Aortic smooth muscle cell (primary cell): ENCODE measurements around a stretch of chr10.

DNA sequence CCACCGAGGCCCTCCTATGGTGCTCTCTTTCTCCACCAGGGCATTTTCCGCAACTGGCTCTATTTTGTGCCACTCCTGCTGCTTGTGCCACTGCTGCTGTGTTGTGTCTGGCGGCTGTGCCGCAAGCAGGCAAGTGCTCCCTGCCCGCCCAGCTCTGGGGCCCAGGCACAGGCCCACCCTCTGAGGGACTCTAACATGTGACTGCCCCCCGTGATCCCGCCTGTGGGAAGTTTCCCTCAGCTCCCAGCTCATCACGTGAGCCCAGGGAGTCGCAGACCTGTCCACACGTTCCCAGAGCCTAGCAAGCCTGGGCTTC lies 22.2 kb downstream of the ANTXRL start:
- RRBS: no CpG with 5 or more reads among the region's 10 CpGs

GRCh38 chr10:46540079-46540324 lies 16.5 kb downstream of the GPRIN2 start:
- RRBS: no CpG with 5 or more reads among the region's 5 CpGs

DNA sequence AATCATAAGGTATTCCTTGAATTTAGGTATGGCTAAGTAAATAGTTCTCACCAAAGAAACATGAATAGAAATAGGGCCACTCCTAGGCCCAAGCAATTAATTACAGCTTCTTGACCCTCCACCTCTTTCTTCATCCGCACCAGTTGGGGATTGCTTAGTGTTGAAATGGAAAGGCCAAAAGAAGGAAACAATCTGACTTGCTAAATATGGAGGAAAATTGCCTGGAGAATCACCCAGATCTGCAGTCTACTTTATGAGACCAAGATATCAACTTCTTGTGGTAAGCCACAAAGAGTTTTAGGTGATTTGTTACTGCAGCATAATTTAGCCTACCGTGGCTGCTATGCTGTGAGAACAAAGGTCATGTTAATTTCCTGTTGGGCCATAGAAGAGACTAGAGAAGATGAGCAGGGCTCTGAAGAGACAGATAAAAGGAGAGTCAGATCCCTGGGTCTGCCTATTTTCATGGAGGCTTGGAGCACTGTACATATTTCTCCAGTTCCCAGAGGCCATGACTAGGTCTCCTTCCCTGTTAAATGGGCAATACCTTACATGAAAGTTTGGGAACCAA lies 93.4 kb upstream of the GDF10 start:
- RRBS: no CpG with 5 or more reads among the region's 2 CpGs

DNA sequence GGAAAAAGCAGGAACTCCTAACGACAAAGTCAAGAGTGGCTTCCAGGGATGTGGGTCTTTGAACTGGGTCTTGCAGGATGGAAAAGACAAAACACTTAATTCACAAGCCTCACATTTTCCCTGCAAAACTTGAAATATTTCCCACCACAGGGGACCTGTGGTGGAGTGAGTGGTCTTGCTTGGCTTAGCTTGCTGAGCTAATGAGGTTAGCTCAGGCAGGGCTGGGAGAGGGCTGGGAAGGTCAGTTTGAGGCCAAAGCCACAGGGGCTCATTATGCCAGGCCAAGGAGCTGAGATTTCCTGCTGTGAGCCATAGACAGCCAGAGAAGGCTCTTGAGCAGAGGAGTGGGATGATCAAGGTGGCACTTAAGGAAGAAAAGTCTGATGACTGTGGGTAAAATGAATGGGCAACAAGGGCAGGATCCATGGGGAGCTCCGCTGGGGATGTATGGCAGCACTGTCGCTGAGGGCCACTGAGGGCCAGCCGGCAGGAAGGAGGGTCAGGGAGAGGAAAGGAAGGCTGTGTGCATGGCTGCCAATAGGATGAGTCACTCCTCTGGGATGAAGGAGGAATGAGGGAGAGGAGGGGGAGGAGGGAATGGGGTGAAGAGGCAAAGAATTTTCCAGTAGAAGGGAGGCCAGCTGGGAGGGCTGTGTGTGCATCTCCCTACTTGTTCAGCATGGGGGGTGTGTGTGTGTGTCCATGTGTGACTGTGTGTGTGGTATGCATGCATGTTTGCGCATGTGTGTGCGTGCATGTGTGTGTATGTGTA lies 18.6 kb upstream of the ZNF488 start:
- RRBS: no CpG with 5 or more reads among the region's 6 CpGs

DNA sequence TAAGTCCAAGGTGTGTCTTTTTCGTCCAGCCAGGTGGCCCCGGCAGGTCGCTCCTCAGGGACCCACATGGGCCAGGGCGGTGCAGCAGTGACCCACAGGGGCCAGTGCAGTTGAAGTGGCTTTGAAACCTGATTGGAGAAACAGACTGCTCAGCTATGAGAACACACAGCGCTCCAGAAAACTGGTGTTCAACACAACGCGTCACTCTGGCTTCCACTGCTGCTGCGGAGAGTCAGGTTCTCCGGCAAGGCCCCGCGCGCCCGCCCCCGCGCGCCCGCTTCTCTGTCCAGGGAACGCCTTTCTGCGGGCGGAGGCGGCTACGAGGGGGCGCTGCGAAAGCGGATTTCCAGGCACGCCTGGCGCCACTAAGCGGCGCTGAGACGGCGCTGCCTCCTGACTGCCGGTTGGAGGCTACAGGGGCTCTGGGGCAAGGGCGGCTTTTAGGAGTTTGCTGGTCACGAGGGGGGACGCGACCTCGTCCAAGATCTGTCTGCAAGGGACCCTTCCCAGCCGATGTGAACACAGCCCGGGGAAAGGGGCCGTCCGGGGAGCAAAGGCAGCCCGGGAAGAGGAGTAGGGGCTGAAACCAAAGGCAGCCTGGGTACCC lies 22.7 kb downstream of the ANXA8 start:
- RRBS: no CpG with 5 or more reads among the region's 42 CpGs

GRCh38 chr10:47583242-47583577 lies 59.8 kb upstream of the AGAP9 start:
- RRBS: no CpG with 5 or more reads among the region's 13 CpGs

- RRBS: no CpG with 5 or more reads among the region's 10 CpGs
Observed at GRCh38 chr10:48130593-48131224, 131.1 kb upstream of the FAM25C start.

DNA sequence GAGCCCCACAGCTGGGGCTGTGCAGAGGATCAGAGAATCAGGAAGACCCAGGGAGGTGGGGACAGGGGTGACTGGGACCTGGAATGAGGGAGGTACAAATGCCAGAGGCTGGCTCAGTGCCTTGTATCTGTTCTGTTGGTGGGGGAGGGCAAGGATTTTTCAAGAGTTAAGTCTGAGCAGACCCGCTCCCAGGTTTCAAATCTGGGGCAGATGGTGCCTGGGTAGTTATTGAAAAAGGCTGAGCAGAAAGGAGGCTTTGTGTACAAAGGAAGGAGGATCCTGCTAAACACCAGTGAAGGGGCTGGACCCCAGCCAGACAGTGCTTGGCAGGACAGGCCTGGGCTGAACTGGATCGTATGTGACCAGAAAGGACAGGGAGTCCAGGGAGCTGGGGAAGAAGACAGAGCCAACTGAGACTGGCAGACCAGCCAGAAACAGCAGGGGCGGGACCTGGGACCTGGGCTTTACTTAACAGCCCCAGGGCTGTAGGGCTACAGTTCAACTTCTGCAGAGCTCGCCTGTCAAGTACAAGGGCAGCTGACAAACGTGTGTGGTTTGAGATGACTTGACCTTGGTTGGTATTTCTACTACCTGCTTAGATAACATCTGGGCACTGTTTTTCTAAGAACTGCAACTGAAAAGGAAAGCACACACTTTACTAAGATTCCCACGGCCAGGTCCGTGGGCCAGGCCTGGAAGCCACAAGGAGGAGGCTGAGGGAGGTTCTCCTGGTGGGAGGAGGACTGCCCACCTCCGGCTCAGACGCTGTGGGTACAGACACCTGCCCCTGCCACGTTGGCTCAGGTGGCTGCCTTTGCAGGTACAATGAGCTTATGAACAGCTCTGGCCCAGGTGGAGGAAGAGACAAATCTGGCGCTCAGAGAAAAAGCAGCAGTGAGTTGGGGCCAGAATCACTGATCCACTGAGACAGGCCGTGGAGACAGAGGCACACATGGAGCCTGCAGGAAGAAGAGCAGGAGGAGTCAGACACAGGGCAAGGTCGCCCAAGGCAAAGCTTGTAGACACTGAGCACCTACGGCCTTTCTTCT lies 13.4 kb upstream of the FRMPD2 start:
- RRBS: no CpG with 5 or more reads among the region's 14 CpGs

DNA sequence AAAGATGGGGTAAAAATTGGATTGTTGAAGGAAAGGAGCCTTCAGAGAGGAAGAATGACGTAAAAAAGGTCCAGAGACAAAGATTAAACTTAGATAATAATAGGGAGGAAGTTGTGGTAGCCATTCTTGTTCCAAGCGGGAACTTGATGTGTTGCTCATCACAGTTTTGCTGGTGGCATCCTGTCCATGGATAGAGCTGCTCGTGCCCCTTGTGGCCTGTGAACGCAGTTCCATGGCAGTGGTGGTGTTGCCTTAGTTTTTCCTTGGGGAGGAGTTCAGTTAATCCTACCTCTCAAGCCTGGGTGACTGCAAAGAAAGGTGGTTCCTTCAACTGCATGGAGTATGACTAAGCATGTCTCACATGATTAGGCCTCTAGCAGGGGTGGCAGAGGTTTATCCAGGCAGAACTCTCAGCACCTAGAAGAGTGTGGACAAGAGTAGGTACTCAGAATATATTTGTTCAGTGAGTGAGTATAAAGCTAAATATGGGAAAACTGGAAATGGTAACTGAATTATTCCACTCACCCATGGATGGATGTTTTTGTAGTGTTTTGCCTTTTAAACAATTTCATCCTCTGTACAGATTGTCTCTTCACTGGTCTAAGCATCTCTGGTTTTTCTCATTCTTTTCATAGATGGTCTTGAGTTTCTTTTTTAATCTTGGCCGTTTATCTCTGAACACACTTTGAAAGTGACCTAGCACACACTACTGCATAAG lies 99.8 kb downstream of the MAPK8 start:
- RRBS: no CpG with 5 or more reads among the region's 5 CpGs

DNA sequence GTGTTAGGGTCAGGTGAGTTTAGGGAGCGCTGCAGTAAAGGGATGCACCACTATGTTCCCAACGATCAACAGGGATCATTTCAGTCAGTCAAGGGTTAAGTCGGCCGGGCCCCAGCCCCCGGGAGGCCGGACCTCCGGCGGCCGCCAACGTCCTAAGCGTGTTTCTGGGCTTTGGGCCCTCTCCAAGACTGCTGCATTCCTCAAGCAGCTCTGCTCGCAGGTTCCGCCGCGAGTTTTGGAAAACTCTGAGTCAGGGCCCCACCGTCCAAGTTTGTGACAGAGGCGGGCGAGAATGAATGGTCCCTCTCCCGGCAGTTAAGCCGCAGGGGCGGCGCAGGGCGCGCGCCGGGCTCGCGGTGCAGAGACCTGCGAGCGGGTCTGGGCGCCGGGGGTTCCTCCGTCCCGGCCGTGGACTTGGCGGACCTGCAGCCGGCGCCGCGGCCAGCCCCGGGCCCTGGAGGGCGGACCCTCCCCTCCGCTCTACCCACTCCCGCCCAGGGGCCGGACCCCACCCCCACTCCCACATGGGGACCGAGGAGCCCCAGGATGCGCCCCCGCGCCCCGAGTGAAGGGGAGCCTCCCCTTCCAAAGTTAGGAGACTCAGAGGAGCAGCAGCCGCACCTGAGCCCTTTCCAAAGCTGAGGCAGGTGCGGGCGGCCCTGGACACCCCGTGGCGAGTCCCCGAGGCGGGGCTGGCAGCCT lies 81.4 kb downstream of the ARHGAP22 start:
- RRBS: 2% methylated on average over 19 of the region's 57 CpGs

DNA sequence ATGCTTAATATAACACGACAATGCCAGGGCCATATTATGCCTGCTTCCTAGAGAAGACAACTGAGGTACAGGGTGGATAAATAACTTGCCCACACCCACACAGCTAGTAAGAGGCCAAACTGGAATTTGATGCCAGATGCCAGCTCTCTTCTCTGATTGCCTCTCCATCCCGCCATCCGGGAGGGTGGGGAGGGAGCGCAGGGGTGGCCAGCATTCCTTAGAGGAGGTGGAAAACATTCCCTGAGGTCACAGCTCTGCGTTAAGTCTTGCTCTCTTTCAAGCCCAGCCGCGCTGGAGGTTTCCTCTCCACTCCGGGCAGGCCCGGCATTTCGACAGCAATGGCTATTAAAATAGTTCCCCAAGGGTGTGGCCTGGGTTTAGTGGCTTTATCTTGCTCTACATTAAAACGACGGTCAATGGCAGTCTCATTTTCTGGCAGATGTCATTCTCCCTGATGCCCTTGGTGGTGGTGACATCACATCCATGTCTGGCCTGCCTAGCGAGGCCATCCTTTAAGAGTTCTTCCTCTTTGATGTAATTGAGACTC lies 16.1 kb upstream of the C10orf71 start:
- RRBS: no CpG with 5 or more reads among the region's 13 CpGs

DNA sequence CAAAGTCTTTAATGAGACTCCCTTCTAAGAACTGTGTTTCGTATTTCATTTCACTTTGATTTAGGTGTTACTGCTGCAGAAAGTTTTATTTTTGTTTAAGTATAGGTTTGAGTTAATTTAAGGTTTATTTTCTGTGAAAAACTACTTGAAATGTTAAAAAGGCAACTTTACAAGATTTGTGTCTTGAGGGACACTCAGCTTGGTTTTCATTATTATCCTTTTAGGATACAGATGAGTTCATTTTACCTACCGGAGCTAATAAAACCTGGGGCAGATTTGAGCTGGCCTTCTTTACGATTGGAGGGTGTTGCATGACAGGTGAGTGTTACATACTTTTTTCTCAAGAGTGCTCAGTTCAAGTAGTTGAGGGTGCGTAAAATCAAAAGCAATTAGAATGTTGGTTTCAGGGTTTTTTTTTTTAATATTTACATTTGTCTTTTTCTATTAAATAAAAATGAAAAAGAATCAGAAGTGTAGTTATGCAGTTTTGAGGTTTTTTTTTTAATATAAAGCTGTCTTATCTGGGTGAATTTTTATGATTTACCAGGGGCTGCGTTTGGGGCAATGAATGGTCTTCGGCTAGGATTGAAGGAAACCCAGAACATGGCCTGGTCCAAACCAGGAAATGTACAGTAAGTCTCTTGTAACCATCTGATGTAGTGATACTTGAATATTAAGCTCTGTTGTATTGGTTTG lies 10.2 kb downstream of the TIMM23B start:
- RRBS: no CpG with 5 or more reads among the region's 6 CpGs

GRCh38 chr10:50333040-50334128 lies 82.1 kb upstream of the ASAH2 start:
- RRBS: no CpG with 5 or more reads among the region's 2 CpGs

- RRBS: no CpG with 5 or more reads among the region's 1 CpG
Observed at GRCh38 chr10:50362744-50363116, 111.4 kb upstream of the ASAH2 start.

DNA sequence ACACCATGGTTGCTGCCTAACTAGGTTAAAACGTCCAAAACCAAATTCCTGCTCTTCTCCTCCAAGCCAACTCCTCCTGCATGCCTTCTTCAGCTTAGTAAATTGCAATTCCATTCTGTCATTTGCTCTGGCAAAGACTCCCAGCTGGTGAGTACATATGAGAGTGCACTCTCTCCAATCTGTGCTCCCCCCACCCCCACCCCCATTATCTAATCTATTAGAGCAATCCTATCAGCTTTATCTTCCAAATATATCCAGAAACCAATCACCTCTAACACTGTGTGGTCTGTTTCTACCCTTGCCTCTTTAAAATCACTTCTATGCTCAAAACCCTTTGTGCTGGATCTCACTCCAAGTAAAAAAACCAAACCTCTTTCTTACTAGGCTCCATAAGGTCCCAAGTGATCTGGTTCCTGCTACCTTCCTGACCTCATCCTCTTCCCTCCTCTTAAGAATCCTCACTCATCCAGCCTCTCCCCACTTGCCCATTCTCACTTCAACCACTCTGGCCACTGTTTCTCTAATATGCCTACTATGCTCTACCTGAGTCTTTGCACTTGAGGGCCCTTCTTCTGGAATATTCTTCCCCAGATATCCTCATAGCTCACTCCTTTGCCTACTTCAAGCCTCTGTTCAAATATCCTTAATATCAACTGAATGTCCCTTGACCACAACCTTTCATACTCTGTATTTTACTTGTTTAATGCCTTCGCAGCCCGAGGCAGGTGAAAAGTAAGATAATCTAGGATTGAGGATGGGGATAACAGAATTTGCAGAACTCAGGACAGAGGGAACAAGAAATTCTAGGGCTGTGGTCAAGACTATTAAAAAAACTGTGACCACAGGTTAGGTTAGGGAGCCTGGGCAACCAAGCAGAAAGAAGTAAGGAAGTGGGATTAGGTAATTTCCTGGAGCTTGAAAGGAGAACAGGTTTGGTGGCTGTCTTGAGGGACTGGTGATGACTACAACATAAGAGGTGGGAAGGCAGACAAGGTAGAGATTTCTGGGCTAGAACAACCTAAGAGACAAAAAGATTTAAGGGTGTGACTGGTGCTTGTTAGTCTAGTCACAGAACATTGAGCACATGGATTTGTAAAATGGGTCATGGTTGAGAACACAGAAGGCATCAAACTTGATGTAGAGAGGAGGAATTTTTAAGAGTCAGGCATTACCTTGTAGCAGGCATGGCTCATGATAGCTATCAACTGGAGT lies 123.3 kb upstream of the ASAH2 start:
- RRBS: no CpG with 5 or more reads among the region's 3 CpGs

DNA sequence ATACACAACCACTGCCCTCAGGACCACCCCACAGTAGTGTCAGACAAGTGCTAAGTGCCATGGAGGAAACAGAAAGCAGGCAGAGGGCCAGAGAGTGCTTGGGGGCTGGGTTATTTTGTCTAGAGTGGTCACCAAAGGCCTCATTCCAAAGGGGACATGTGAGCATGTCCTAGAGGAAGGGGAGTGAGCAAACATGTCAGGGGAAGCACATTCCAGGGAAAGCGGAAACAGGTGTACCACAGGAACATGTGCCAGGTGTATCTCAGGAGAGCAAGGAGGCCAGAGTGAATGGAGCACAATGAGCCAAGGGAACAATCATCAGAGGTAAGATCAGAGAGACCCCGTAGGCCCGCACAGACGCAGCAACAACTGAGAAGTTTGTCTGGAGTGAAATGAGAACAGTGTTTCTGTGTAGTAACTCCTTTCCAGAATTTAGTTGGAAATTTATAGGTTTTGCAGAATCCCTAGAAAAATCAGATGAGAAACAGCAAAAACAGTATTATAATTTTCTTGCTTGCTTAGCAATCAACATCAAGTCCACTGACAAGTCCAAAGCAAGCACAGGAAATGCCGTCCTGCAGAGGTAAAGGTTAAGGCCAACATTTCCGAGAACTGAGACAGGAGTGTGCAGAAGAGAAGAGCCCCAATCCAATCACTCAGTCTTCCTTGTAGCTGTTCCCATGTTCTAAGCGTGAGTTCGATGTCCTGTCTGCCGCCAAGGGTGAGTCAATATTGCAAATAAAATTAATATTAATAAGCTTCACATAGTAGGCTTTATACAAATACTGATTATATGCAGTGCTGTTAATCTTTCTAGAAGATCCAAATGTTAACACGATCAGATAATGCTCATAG lies 67.2 kb downstream of the SGMS1 start:
- RRBS: no CpG with 5 or more reads among the region's 10 CpGs

DNA sequence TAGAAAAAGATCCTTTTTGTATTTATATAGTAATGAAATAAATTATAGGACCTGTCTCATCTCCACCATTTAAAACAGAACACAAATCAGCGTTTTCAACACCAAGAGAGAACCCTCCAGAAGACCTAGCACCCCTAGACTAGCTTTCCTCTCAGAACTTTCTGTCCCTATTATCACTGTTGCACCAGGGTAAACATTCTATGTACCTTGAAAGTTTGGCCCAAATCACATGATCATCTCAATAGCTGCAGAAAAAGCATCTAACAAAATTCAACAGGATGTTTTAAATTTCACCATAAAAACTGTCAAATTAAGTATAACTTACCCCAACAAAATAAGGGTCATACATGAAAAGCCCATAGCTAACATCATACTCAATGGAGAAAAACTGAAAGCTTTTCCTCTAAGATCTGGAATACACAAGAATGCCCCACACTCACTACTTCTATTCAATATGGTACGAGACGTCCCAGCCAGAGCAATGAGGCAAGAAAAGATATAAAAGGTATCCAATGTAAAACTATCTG lies 50.9 kb downstream of the SGMS1 start:
- RRBS: no CpG with 5 or more reads among the region's 3 CpGs

- RRBS: no CpG with 5 or more reads among the region's 5 CpGs
Observed at GRCh38 chr10:50625621-50626001, 1.9 kb upstream of the SGMS1 start.

DNA sequence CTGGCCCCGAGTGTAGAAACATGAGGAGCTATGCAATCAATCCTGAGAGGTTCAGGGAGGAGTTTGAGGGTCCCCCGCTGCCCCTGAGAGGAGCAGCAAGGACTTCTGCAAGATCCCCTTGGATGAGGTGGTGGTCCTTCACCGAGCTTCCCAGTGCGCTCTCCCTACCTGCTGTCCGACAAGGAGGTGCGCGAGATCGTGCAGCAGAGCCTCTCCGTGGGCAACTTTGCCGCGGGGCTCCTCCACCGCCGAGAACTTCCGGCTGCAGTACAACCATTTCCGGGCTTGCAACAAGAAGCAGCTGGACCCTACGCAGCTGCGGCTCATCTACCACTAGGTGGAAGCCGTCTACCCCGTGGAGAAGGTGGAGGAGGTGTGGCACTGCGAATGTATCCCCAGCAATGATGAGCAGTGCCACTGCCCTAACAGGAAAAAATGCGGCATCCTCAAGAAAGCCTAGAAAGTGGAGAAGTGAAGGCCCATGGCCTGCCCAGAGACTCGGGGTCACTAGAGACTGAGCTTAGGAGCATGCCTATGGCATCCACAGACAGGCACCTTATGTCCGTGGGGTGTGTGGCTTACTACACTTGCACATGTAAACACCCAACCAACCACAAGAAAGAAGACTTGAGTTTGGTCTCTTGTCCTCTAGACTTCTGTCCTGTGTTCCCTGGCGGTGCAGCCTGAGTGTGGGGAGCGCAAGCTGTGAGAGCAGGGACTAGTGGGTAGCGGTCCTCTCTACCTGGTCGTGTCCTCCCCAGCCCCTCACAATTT lies 36.4 kb upstream of the SGMS1 start:
- RRBS: no CpG with 5 or more reads among the region's 27 CpGs